Monocyte (primary cell): ENCODE data around the gene NEDD4L.

GRCh38 chr18:55795039-55795469 is 207.1 kb upstream of the TCF4 start:
- PRO-cap, 2 experiments, result no peak in any of the 2 experiments

DNA sequence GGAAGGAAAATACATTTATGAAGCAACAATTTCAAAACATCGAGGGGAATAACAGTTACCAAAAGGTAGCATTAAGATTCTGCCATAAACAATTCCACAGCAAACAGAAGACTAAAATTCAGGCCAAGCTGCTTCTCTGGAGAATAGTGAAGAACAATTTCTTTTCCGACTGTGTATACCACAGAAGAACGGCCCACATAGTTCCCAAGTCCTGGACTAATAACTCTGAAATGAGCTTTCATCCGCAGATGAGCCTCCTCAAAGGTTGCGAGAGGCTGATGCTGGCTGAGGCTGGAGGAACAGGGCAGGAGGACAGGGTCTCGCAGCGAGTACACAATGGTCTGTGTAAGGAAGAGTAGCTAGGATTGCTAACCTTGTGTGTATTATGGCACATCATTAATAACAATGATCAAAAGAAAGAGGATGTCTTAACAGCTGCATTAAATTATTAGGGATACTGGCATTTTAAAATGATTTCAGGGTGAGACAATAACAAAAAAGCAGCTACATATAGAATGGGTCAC is 279.0 kb upstream of the TCF4 start:
- PRO-cap, 2 experiments, result no peak in any of the 2 experiments

DNA sequence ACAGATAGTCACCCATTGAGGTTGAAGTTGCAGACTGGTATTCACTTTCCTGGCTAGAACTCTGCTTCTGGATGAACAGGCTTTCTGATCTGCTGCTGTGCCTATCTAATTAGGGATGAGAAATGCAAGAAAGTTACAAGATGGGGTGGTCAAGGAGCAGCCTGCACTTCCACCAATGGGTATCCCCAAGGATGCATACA is 480.2 kb upstream of the TCF4 start:
- PRO-cap, 2 experiments, result no peak in any of the 2 experiments

DNA sequence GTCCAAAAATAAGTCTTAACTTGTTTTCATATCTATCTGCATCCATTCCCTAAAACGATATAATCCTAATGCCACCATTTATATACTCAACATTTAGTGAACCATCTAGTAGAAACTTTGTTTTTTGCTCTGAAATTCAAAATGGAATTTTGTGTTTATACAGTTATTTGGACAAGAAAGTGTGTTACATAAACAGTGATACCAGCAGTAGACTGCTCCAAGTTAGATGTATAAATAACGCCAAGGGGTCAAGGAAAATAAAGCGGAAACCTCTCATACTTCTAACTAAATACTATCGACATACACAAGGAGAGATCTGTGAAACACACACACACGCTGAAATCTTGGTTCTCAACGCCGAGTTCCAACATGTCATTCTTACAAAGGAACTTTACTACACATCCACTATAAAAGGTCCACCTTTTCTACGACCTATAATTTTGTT is 1.2 kb downstream of the TXNL1 start:
- PRO-cap, 2 experiments, result no peak in any of the 2 experiments

DNA sequence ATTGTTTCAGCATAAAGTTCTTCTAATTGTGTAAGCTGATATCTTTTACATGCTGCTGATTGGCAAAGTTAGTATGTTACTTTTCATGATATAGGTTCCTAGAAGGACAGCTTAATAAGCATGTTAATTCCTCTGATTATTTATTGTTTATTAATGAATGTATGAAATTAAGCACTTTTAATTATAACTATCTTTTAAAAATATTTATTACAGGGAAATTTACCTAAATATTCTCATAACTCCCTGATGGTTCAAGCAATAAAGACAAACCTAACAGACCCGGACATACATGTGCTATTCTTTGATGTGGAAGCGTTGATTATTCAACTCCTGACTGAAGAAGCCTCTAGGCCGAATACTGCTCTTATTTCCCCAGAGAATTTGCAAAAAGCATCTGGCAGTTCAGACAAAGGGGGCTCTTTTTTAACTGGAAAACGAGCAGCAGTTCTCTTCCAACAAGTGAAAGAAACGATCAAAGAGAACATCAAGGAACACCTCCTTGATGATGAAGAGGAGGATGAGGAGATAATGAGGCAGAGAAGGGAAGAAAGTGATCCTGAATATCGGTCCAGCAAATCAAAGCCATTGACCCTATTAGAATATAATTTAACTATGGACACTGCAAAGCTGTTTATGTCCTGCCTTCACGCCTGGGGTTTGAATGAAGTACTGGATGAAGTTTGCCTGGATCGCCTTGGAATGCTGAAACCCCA is 105.4 kb downstream of the WDR7 start:
- PRO-cap, 2 experiments, result no peak in any of the 2 experiments

- PRO-cap, 2 experiments, result no peak in any of the 2 experiments
Observed at GRCh38 chr18:57440771-57441165, 5.6 kb downstream of the ONECUT2 start.

DNA sequence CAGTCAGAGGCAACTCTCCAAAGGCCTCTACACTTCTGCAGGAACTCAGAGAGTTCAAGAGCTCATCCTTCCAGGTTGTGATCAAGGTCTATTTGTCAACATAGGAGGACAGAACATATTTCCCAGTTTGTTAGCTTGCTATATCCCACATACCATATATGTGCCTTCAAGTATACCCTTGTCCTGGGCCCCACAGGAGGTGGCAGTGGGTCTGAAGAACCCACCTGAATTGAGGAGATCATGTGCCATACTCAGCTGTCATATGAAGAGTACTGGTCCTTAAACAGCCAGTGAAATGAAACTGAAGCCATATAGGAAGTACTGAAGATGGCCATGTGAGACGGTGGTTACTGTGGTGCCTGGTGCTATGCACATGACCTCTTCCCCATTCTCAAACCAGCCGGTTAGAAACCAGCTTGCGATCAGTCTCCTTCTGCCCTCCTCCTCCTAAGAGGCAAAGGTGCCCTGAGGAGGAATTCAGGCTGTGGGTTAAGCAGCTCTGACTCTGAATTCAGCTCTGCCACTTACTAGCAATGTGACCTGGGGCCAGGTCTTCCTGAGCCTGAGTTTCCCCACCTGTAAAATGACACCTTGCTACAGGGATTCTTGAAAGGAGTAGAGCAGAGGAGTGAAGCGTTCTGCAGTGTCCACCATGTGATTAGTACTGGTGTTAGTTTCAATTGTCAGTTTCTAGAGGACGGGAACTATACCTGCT is 5.3 kb downstream of the FECH start:
- PRO-cap, 2 experiments, result no peak in any of the 2 experiments

DNA sequence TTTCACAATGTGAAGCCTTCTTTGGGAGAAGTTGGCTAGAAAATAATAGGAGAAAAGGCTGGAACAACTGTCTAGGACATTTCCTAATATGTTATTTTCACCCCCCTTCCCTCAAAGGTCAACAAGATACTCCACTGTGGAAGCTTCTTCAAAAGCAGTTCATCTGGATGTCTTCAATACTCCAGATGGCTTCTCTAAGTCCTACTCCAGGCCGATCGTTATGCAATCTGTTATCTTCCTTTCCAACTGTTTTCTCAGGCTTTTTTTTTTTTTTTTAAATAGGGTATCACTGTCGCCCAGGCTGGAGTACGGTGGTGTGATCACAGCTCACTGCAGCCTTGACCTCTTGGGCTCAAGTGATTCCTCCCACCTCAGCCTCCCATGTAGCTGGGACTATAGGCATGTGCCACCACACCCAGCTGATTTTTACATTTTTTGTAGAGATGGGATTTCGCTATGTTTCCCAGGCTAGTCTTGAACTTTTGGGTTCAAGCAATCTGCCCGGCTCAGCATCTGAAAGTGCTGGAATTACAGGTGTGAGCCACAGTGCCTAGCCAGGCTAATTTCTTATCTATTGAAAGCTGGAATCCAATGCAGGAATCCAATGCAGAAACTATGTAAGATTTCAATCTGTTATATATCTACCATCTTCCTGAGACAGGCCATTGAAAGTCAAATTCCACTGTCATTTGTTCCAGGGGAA is 26.2 kb downstream of the ATP8B1 start:
- PRO-cap, 2 experiments, result no peak in any of the 2 experiments

GRCh38 chr18:57789234-57789660 is 13.9 kb downstream of the ATP8B1 start:
- PRO-cap, 2 experiments, result no peak in any of the 2 experiments

DNA sequence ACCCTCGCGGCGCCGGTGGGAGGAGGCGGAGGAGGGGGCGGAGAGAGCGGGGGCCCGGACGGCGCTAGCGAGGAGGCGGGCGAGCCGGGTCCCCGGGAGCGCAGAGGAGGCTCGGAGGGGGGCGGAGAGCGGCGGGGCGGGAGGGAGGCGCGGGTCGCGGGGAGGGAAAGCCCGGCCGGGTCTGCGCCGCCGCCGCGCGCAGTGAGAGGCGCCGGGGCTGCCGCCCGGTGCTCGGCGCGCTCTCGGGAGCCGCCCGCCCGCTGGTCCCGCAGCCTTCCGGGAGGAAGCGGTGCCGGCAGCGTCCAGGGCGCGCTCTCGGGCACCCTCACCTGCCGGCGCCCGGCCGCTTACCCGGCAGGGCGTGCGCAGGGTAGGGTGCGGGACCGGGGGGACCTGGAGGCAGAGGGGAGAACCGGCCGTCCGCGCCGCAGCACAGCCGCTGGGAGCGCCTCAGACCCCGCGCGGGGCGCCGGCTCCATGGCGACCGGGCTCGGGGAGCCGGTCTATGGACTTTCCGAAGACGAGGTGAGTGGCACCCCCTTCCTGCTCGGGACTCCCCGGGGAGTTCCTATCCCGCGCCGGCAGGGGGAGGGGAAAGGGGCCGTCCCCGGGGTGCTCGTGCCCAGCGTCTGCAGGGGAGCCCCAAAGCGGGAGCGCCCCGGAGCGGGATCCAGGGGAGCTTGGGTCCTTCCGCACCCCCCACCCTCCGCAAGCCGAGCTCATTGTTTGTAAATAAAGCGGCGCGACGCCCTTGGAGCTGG is at the start of gene NEDD4L:
NEDD4L (plus strand) TSS at position 43 of the 761 bp plus-strand sequence.
- PRO-cap, 2 experiments, result peak in 2 of 2 experiments; most common plus-strand start position 28 of the sequence (in 2)

- PRO-cap, 2 experiments, result no peak in any of the 2 experiments
Observed at GRCh38 chr18:58087865-58088565, 44.0 kb downstream of the NEDD4L start.

DNA sequence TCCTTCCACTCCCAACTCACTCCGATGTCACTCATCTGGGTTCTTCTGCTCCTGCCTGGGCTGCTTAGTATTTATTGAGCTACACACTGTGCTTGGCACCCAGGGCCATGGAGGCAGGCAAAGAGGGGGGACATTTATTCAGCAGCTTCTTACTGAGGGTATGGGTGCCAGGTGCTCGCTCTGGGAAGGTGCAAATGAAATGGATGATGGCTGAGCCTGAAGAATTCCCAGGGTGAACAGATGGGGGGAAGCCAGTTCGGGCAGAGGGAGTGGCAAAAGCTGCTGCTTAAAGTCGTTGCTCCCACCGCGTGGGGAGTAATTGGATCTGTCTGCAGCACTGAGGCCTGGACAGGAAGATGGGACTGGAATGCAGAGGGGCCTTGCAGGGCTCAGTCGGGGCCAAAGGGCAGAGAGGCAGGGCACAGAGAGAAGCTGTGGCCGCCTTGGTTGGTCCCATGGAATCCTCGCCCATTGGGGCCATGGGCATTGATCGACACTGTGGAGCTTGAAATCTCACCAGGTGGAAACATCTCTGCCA is 51.2 kb downstream of the NEDD4L start:
- PRO-cap, 2 experiments, result no peak in any of the 2 experiments

DNA sequence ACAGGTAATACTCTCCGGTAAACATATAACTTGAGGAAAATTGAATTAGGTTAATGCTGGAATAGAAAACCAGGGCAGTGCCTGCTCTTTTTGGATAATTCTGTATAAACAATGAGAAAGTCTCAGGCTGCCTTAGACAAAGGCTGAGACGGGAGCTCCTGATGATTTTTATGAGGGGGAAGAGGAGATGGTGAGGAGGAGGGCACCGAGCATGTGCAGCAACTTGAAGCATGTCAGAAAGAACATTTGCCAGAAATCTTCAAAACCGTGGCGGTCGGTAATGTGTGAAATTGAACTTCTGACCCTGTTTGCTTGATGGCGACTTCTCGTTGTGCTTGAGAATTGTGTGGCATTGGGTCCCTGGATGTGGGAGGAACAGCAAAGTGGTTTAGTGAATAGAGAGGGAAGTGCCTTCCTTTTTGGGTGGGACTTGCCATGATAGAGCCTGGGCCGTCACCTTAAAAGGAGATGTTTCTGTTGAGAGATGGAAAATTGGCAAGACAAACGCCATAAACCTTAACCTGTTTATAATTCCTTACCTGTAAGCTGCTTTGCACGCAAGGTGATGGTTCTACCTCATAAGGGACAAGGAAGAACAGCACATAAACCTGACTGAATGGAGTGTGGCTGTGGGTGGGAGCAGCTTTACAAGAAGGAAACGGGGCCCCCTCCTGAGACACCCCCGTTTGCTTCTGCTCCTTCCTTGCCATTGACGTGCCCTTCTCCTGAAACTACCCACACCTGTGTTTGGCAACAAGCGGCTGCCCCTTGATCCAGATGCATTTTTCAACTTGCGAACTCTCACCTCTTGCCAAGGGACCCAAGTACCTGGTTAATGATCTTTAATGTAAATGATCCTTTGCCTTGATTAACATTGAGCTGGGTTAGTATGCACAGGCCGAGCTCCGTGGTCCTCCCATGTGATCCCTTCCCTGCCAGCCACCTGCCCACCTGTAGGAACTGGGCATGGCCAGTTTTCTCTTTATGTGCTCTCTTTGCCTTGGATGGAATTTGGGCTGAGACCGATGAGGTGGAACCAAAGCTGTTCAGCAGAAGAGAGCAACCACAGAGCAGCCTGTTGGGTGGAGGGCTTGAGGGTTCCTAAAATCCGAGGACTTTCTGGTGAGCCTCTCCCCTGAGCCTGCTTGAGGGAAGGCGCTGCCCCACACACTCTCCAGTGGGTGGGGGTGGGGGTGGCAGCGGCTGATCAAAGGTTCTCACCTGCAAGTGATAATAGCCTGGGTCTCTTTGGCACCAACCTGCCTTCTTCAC is 153.2 kb downstream of the NEDD4L start:
- PRO-cap, 2 experiments, result no peak in any of the 2 experiments

- PRO-cap, 2 experiments, result no peak in any of the 2 experiments
Observed at GRCh38 chr18:58232659-58233147, 188.7 kb downstream of the NEDD4L start.

DNA sequence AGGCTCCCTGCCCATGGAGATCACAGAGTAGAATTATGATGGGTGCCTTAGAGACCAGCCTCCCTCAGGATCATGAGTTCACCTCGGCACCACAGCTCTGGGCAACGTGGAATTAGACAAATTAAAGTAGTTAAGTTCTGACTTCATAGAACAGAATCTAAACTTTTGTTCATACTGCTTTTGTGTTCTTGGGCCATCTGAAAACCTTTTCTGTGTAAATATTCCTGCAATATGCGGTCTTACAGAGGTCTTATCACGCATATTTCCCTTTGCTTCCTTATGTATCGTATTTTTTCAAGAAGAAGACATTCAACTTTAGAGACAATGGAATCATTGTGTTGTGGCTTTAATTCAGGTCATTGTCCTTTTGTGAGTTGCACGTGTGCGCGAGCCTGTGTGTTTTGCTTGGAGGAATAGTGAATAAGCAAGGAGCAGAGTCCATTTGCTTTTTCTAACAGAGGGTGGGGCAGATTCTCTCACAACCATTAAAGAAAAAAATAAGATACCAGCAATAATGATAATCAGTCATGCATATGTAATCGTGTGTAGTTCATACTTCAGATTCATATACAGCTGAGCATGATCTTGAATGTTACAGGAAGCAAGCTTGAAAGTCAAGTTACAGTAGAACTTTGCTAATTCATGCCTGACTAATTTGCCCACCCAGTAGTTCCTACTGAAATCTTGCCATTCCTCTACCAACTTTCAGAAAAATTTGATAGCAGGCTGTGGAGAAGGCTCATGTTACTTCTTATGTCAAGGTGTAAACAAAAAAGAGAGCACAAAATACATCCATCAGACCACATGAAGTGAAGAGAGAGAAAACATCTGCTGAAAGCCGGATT is 243.6 kb downstream of the NEDD4L start:
- PRO-cap, 2 experiments, result no peak in any of the 2 experiments

DNA sequence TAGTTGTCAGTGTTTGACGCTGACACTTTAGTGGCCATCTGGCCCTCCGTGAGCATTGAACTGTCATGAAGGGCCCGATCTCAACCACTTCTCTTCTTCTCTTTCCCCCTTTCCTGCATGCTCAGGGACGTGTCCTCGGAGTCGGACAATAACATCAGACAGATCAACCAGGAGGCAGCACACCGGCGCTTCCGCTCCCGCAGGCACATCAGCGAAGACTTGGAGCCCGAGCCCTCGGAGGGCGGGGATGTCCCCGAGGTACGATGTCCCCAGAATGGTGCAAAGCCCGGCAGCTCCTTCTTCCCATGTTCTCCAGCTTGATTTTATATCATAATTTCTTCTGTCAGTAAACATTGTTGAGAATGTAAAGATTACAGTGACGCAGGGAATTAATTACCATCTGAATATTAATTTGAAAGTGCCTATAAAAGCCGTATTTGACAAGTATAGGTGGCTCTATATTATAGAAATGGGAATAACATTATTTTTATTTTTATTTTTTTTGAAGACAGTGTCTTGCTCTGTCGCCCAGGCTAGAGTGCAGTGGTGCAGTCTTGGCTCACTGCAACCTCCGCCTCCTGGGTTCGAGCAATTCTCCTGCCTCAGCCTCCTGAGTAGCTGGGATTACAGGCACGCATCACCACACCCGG is 285.0 kb downstream of the NEDD4L start:
- PRO-cap, 2 experiments, result no peak in any of the 2 experiments

- PRO-cap, 2 experiments, result no peak in any of the 2 experiments
Observed at GRCh38 chr18:58340529-58341148, 288.3 kb downstream of the ALPK2 start.

- PRO-cap, 2 experiments, result no peak in any of the 2 experiments
Observed at GRCh38 chr18:58407109-58407688, 221.7 kb downstream of the ALPK2 start.

GRCh38 chr18:58409435-58409785 is 219.5 kb downstream of the ALPK2 start:
- PRO-cap, 2 experiments, result no peak in any of the 2 experiments

DNA sequence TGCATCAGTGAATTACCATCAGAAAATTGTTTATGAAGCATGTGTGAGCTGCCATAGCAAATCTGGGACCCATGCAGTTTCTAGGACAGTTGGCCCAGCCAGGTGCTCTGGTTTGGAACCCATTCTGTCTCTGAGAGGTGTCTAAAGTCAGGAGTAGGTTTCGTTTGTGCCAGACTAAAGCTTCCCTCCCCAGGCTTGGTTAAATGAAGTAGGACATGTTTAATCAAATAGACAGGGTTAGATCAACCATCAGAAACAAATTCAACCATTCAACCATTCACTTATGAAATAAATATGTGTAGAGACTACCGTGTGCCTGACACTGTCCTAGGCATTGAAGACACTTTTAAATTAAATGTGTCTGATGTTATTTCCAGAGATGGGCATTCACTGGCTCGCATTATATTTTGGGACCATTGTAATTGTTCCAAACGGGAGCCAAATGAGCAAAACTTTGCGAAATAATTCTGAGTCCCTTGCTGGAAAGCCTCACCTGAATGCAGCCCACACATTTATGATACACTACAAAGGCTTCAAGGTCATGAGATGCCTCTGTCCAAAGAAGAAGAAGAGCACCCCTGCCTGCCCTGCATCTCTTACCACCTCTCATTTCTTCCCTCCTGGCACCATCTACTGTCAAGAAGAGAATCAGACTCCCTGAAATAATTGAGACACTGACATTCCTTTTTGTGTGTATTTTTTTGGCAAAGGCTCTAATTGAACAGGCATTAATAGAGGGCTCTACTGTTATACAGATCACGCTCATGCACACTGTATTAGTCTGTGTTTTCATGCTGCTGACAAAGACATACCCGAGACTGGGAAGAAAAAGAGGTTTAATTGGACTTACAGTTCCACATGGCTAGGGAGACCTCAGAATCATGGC is 176.6 kb downstream of the ALPK2 start:
- PRO-cap, 2 experiments, result no peak in any of the 2 experiments